ENCODE measurements around the gene IFT57.

DNA sequence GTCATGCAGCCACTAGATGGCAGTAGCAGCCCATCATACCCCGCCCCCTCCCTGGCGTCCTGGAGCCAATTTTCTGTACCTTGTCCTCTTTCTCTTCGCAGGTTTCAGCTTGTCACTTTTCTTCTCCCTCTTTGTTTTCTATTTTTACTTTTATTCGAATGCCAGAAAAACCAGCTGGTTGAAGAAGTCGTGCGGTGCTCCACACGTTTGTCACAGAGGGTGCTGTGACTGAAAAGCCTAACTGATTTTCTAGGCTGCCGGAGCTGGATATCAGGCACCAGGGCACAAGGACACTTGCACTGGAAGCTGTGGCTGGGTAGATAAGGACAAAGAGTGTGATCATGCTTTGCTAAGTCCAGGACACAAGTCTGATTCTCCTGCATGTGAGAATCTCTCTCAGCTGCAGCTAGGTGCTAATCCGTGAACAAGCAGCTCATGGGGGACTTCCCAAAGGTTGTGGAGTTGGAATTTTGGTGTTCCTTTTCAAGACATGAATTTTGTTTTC is 238.9 kb downstream of the ZPLD1 start:
- PRO-cap, result no peak

- PRO-cap, result no peak
Observed at GRCh38 chr3:104909193-104909702, 457.5 kb upstream of the ALCAM start.

DNA sequence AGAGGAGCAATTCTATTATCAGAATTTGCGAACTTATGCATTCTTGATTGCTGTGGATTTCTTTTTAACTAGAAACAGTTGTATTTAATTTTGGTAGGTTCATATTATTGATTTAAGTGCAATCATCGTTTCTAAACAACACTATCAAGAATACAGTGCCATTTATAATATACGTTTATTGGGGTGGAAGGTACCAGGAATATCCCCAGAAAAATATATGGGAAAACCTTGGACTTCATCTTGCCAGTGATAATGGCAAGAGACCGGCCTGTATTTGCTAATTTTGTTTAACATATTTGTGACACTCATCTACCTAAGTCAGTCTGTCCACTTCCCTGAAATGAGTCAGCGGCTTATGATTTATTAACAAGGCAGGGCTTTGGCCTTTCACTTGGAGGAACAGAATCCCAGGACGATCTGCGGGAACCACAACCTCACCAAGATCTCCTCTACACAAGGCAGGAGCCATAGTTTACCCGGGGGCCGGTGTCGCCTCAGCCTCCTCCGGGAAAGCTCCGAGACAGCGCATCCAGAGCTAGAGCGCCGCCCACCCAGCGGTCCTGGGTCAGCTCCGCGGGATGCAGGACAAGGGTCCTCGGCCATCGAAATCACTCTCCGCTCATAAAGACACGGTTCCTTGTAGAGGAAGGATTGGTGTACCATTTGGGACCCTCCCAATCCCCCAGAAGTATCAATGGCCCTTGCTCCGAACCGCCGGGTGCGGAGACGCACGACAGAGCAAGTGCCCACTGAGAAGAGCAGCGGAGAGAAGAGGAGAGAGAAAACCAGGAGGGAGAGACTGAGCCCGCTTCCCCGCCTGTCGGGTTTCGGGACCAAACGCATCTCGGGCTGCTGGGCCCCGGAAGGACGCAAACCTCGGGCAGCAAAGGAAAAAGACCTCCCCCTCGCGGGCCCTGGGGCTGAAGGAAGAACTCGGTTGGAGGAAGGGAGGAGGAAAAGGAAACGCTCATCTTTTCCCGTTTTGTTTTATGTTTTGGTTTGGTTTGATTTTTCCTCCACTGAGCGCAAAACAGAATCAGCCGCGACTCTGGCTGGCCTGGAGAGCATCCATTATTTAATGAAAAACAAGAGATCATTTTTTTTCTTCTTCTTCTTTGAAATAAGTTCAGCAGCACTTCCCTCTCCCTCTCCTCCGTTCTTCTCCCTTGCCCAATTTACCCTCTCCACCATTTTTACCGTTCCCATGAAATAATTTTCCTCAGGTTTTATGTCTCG is 13.1 kb upstream of the ALCAM start:
- PRO-cap, result no peak

GRCh38 chr3:105403167-105403730 is 36.5 kb downstream of the ALCAM start:
- PRO-cap, result no peak

- PRO-cap, result no peak
Observed at GRCh38 chr3:105414165-105414618, 47.5 kb downstream of the ALCAM start.

- PRO-cap, result no peak
Observed at GRCh38 chr3:105547172-105547764, 180.6 kb downstream of the ALCAM start.

GRCh38 chr3:105801867-105802921 is 66.6 kb downstream of the CBLB start:
- PRO-cap, result no peak

GRCh38 chr3:105830255-105830702 is 38.5 kb downstream of the CBLB start:
- PRO-cap, result no peak

GRCh38 chr3:105997927-105998627 is 129.3 kb upstream of the CBLB start:
- PRO-cap, result no peak

GRCh38 chr3:106176688-106177278 is 308.0 kb upstream of the CBLB start:
- PRO-cap, result no peak

DNA sequence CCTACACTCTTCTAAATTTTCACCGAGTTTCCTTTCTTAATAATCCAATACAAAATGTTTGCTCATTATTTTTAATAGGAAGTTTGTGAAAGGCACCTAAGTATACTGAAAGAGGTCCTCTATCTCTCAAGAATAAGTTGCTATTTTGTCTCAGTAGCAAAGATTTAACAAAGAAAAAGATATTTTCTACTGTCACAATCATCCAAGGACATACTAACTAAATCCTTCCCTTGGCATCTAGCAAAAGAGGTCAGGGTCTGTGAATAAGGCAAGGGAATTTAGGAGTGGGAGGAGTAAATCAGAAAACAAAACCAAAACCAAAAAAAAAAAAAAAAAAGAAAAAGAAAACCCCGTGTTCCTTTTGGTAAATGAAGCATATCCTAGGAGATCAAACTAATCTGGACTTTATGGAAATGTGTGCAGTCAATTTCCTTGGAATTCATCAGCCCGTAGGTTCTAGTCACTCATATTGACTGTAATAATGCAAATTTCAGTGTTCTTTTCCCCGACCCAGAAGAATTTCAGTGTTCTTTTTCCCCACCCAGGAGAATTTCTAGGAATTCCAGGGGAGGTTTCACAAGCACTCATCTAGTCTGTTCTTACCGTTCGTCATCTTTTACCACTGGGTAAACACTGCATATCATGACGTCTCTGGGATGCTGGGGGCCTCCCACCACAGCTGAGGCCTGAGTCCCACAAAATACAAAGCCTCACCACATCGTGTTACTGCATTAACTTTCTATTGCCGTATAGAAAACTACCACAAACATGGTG is 113.9 kb upstream of the CCDC54 start:
- PRO-cap, result no peak

DNA sequence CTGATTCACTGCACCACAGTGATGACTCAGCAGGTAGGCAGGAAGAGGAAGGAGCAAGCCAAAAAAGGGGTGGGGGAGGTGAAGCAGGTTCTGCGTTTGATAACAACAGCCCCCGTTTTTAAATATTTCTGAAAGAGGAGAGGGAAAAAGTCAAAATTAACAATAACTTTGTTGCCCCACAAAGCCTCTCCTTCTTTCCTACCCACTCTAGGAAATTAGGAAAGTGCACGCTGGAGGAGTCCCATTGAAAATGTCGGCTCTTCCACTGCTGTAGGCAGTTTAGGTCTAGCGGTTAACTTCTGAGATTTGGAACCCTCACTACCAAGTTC is 9.8 kb upstream of the CCDC54 start:
- PRO-cap, result no peak

DNA sequence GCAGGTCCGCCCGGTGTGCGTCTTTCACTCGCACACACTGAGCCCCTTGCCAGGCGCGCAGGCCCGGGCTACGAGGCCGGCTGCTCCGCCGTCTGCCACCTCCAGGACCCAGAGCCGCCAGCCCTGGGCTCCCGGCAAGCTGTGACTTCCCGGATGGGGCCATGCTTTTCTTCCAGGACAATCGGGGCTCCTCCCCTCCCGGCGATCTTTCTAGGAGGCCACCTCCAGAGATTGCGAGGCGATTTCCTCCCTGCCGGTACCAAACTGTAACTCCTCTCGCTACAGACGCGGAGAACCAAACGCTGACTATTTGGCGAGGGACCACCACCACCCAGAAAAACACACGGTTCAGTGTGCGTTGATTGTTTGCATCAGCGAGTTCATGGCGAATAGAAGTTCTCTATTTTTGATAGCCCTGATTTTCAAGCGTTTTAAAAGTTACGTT is 54.5 kb downstream of the CCDC54 start:
- PRO-cap, result bidirectional peak, plus-strand start at position 227 of the sequence, minus-strand start at position 141 of the sequence

DNA sequence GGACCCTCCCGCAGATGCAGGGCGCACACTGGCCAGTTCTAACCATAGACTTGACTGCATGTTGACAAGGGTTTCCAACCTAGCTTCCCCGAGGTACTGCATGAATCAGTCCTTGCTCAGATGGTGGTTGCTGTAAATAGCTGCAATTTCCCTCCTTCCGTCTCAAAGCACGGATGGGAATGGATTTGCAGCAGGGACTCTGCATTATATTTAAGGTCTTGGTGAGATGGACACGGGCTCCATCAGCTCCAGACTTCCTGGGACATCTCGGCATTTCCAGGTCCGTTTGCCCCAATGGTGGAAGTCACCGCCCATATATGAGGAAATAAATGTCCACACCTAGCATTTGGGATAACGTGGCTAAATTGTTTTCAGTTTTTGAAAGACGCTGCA is 162.7 kb downstream of the CD47 start:
- PRO-cap, result no peak

DNA sequence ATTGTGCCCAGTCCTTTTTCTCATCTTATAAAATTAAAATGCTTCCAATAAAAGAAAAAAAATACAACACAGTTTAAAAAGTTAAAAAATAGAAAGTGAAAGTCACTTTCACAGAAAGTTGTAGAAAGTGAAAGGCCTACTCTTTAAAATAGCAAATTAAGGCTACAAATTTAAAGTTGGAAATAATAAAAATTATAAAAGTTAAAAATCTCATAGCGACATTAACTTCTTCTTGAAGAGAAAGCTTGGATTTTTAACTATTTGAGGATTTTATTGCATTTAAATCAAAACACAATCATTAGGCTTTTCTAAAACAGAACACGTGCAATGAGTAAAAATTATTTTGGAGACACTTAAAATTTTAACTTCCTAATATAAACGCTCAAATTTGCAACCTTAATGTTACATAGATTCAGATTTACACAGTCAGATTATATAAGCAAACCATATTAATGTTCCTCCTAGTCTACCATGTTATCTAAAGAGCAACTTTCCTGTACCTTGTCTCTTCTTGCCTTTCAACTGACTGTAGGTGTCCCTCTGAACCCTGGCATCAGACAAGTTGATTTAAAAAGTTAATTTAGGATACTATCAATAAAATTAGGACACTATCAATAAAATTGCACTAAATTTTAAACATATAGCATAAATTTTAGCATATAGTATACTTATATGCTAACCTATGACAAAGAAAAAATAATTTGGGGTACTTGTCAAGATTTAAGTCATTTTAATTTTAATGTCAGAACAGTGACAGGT is 35.6 kb downstream of the CD47 start:
- PRO-cap, result no peak

DNA sequence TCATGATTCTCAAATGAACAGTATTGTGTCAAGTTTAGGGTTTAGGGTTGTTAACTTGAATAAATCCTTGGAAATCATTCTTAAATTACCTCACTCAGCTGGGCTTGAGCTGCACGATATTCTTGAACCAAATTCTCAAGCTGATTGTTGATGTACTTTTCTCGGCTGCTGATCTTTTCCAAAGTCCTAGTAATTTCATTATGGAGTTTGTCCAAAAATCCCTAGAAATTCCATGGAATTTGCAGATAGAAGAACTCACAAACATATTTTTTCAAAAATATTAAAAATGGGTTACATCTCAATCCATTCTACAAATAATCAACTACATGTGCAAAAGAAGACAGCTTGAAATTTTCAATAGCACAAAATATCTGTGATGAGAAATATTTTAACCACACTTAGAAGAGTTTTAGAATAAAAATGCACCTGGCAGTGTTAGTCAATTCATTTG is 55.4 kb downstream of the IFT57 start:
- PRO-cap, result no peak

GRCh38 chr3:108221825-108222754 is at the start of gene IFT57:
Gene IFT57, minus strand, starts transcription at chr3:108222424.
- PRO-cap, result bidirectional peak, plus-strand start at chr3:108222620, minus-strand start at chr3:108222403

- PRO-cap, result no peak
Observed at GRCh38 chr3:109161417-109161704, 24.8 kb downstream of the C3orf85 start.

GRCh38 chr3:110344989-110345509 is 726.6 kb upstream of the NECTIN3 start:
- PRO-cap, result no peak

- PRO-cap, result no peak
Observed at GRCh38 chr3:110706525-110706926, 365.1 kb upstream of the NECTIN3 start.

Data from left lobe of liver (tissue), 1 donor.